Fibroblast of the aortic adventitia (primary cell): ENCODE measurements around the genes DYRK1B, ZNF780B and SPTBN4.

DNA sequence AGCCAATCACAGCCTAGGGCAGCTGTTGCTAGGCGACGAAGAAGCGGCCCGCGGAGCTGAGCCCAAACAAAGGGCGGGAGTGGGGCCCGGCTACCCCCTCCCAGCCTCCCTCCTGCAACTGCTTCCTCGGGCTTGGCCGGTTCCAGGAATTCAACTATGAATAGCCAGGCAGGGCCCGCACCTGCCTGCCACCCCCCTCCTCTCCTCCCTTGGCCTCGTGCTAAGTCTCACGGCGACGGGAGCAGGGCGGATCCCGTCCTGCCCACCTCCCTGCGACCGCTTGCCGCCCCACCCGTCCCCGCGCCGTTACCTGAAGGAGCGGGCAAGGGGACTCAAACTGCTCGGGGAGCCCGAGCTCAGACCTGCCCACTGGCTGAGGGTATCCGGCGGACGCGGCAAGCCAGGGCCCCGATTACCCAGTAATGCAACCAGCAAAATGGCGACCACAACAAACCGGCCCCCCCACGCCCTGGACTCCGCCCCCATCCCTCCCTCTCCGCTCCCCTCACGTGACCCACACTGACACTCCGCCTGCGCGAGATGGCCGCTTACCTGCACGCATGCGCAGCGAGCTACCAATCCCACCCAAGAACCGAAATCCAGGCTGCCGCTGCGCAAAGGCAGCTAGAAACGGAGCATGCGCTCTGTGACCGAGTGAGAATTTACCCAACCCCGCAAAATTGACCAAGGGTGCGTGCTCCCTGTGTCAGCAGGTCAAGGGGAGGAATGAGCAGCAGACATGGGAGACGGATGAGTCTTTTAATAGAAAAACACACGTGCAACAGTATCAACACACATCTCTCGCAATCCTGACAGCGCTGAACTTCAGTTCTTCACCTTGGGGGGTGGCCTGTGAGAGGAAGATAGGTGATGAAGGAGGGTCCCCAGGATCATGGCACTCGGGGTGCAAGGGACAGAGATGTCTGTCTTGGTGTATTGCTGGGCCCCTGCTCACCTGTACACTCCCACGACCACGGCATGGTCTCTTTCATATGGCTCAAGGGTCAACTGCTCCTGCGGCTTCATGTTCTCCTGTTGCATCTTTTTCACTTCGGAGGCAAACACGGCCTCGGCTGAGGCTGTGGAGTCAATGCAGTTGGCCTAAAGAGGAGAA lies at the start of gene DYRK1B:
TSS of gene DYRK1B (minus strand) at position 450 of the 1,114 bp plus-strand sequence.
- CAGE, long polyA plus RNA = no peak

GRCh38 chr19:39889896-39890163 lies 43.7 kb upstream of the FBL start:
- CAGE, long polyA plus RNA = no peak

GRCh38 chr19:39906065-39906359 lies 59.8 kb upstream of the FBL start:
- CAGE, long polyA plus RNA = no peak

DNA sequence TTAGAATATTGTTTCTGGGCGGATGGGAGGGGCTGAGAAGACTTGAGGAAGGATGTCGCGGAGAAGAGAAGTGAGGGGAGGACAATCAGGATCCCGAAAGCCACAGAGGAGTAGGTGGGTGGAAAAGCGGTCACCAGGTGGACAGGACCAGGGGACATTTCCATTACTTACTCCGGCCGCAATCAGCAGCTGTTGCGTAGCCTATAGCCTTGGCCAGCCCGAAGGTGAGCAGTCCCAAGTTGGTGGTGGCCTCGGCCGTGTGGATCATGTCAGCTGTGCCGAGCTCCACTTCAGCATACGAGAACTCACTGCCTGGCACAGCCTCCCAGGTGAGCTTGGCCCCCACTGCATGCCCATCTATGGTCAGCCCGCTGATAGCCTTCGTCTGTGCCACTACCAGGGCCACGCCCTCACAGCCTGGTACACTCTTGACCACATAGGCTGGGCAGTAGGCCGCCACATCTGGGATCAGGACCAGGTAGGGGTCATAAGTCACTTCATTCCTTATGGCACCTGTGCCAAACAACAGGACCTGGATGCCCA lies 44.0 kb upstream of the PSMC4 start:
- CAGE, long polyA plus RNA = no peak

DNA sequence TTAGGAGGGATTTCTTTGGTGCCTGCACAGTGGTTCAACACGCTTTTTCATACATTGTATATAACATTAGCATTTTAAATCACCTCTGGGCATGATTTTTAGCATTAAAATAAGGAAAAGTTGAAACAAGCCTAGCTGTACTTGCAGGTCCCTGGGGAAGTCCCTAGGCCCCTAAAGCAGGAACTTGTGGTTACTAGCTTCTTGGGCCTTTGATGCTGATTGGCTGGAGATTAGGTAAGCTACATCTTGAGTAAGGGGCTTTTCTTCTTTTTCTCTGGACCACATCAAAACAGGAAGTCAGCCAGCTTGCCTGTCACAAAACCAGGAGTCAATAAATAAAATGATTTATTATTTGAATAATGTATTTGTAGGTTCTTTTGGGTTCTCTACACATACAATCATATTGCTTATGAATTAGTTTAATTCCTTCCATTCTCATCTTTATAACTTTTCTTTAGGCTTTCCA lies 17.5 kb upstream of the PSMC4 start:
- CAGE, long polyA plus RNA = no peak

DNA sequence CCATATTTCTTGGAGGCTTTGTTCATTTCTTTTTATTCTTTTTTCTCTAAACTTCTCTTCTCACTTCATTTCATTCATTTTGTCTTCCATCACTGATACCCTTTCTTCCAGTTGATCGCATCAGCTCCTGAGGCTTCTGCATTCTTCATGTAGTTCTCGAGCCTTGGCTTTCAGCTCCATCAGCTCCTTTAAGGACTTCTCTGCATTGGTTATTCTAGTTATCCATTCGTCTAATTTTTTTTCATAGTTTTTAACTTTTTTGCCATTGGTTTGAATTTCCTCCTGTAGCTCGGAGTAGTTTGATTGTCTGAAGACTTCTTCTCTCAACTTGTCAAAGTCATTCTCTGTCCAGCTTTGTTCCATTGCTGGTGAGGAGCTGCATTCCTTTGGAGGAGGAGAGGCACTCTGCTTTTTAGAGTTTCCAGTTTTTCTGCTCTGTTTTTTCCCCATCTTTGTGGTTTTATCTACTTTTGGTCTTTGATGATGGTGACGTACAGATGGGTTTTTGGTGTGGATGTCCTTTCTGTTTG lies 13.4 kb downstream of the ZNF780B start:
- CAGE, long polyA plus RNA = no peak

GRCh38 chr19:40055483-40056645 lies at the start of gene ZNF780B:
Gene ZNF780B (minus strand): TSS chr19:40056231.
- CAGE, long polyA plus RNA = no peak

DNA sequence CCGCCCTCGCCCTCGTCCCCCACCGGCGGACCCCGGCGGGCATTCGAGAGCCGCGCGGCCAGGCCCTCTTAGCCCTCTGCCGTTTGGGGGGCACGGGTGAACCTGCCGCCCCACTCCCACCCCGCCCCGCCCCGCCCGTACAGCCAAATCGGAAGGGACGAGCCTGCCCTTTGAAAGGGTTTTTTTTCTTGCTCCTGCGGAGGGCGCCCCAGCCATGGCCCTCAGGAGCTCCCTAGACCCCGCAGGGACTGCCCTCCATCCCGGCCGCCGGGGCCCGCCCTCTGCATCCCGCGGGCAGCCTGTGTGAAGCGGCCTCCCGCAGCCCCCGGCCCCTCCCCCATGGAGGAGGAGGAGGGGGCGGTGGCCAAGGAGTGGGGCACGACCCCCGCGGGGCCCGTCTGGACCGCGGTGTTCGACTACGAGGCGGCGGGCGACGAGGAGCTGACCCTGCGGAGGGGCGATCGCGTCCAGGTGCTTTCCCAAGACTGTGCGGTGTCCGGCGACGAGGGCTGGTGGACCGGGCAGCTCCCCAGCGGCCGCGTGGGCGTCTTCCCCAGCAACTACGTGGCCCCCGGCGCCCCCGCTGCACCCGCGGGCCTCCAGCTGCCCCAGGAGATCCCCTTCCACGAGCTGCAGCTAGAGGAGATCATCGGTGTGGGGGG lies 598 bp downstream of the MAP3K10 start:
- CAGE, long polyA plus RNA = no peak

- CAGE, long polyA plus RNA = no peak
Observed at GRCh38 chr19:40204262-40204696, 13.1 kb downstream of the MAP3K10 start.

- CAGE, long polyA plus RNA = no peak
Observed at GRCh38 chr19:40227888-40228401, 1.5 kb upstream of the CCNP start.

GRCh38 chr19:40256805-40257488 lies 28.2 kb downstream of the AKT2 start:
- CAGE, long polyA plus RNA = no peak

- CAGE, long polyA plus RNA = no peak
Observed at GRCh38 chr19:40278930-40279798, 6.0 kb downstream of the AKT2 start.

GRCh38 chr19:40284194-40285002 lies 747 bp downstream of the AKT2 start:
- CAGE, long polyA plus RNA = no peak

- CAGE, long polyA plus RNA = no peak
Observed at GRCh38 chr19:40355873-40356399, 7.4 kb downstream of the PLD3 start.

- CAGE, long polyA plus RNA = no peak
Observed at GRCh38 chr19:40392712-40393337, 2.8 kb upstream of the HIPK4 start.

DNA sequence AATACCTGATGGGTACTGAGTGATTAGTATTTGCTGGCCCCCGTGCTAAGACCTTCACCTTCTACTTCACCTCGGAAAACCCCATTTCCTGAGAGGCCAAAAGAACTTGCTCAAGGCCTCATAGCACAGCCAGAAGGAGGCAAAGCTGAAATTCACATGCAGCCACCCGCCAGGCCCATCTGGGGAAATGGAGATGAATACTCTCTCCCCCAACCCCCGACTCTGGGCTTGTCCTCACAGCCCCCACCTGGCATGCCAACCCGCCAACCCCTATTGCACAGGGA lies 3.2 kb downstream of the PRX start:
- CAGE, long polyA plus RNA = no peak

DNA sequence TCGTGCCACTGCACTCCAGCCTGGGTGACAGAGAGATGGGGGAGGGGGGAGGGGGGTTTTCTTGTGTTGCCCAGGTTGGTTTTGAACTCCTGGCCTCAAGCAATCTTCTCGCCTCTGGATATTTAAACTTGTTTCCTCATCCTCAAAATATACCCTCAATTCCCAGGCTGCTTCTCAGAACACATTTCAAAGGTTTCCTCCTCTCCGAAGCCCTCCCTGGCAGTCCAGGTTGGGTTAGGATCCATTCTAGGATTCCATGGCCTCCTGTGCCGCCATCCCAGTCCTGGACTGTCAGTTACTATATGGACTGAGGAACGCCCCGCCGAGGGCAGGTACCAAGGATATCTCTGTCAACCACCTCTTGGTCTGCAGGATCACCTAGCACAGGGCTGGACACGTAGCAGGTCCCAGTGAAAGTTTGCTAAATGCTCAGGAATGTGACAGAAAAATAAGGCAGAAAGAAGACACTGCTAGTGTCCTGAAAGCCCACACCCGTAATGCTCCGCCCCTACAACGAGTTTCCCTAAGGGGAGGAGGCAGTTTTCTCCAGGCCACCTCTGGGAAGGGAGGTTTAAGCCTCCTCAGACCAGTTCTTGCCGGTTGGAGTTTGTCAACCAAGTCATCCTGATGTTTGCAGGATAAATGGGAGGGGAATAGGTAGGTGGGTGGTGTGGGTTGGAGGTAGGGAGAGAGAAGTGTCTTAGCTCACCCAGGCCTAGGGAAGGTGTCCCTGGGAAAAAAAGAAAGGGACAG lies 1.6 kb upstream of the SERTAD3 start:
- CAGE, long polyA plus RNA = no peak

GRCh38 chr19:40464145-40464874 lies 1.2 kb downstream of the BLVRB start:
- CAGE, long polyA plus RNA = no peak

GRCh38 chr19:40465940-40466787 lies 619 bp upstream of the BLVRB start:
- CAGE, long polyA plus RNA = no peak

DNA sequence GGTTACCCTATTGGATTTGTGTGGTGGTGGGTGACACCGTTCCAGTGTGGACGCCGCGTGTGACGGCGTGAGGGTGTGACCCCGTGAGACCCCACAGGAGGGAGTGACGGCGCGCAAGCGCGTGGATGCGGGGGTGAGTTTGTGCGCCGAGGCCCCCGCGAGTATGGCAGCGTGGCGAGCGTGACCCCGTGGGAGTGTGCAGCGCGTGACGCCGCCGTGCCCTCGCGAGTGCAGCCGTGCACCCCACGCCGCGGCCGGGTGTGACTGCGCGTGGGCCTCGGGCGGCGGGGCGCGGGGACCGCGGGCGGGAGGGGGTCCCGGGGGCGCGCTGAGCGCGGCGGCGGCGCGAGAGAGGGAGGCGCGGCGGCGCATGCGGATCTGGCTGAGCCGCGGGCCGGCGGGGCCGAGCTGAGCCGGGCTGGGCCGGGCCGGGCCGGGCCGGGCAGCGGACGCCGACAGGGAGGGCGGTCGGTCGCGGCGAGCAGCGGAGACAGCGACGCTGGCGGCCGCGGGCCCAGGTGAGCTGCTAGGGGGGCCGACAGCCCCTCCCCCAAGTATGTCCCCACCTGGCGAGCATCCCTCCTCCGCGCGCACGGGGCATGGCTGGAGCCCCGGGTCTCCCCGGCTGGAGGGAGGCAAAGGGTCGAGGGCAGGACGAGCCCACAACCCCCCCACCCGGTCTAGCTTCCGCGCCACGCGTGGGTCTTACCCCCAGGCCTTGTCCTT lies at the start of gene SPTBN4:
TSS of gene SPTBN4 (plus strand) at position 214 of the 726 bp plus-strand sequence.
- CAGE, long polyA plus RNA = no peak